Measurements from ENCODE around the genes CGN, SNX27, CELF3, RIIAD1 and THEM4.

- PRO-cap, 3 experiments = no peak in any of the 3 experiments
- RAMPAGE, long total RNA = no peak
These were observed 3.3 kb upstream of the PIP5K1A start for GRCh38 chr1:151194867-151195609.

GRCh38 chr1:151251656-151252054 lies 2.9 kb upstream of the PSMD4 start:
- PRO-cap, 3 experiments = no peak in any of the 3 experiments
- RAMPAGE, long total RNA = no peak

DNA sequence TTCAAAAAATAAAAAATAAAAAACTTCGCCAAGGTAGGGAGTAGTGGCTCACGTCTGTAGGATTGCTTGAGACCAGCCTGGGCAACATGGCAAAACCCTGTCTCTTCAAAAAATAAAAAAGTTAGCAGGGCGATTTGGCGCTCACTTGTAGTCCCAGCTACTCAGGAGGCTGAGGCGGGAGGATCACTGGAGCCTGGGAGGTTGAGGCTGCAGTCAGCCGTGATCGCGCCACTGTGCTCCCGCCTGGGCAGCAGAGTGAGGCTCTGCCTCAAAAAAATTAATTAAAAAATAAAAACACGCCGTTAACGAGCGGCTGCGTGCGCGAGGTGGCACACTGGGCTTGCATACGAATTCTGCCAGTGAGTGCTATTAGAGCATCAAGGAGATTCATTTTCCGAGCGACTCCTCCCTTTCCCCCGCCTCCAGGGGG lies 1.2 kb upstream of the ZNF687 start:
- PRO-cap, 3 experiments = no peak in any of the 3 experiments
- RAMPAGE, long total RNA = no peak

DNA sequence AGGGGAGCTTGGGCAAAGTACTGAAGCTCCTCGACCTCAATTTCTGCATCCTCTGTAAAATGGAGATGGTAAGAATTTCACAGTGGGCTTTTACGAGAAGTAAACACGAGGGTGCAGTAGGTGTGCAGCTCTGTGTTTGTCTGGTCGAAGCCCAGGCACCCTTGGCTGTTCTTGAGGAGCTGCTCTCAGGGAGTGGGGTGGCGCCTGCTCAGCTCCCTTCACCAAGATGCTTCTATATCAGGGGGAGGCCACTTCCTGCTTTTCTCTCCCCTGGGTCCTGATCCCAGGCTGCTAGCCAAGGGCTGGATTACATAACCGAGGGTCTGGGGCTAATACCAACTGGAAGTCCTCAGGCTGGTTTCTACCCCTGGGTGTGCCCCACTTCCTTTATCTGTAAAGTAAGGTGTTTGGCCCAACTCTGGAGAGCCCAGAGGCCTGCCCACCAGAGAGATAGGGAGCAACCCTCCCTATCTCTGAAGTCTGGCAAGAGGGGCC lies 2.4 kb downstream of the SELENBP1 start:
- PRO-cap, 3 experiments = no peak in any of the 3 experiments
- RAMPAGE, long total RNA = no peak

- PRO-cap, 3 experiments = no peak in any of the 3 experiments
- RAMPAGE, long total RNA = no peak
These were observed 6.5 kb downstream of the PSMB4 start for GRCh38 chr1:151405816-151406260.

DNA sequence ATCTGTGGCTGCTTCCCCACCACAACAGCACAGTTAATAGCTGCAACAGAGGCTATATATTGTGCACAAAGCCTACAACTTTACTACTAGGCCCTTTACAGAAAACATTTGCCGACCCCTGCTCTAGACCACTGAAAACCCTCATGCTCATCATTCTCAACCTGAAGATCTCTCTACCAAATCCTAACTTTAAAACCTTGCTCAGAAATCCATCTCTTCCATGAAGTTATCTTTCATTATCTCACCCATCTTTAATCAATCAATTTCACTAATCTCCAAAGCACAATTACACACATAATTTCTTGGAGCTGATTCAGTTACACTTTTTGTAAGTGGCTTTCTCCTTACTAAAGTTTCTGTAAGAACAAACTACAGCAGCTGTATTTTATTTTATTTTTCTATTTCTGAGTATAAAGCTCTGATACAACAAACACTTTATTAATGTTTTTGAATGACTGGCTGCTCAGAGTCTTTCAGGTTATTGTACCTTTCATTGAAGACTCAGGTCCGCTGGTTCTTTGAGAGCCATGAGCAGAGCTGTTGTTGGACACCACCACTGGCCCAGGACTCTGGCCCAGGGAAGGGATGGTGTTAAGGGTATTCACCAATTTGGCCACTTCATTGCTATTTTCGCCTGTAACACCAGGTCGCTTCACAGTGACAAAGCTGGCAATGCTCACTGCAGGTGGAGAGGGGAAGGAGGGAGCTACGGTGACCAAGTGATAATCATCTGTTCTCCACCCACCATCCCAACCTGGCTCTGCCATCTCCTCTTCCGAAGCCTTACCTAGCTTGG lies 28.2 kb downstream of the PSMB4 start:
- PRO-cap, 3 experiments = no peak in any of the 3 experiments
- RAMPAGE, long total RNA = no peak

GRCh38 chr1:151499879-151500387 lies 11.3 kb upstream of the CGN start:
- PRO-cap, 3 experiments = no peak in any of the 3 experiments
- RAMPAGE, long total RNA = no peak

GRCh38 chr1:151511355-151512234 lies at the start of gene CGN:
CGN (plus strand) TSS chr1:151511387.
- PRO-cap, 3 experiments = peak in 3 of 3 experiments; most common plus-strand start chr1:151511387 (in 3)
- RAMPAGE, long total RNA = no peak

DNA sequence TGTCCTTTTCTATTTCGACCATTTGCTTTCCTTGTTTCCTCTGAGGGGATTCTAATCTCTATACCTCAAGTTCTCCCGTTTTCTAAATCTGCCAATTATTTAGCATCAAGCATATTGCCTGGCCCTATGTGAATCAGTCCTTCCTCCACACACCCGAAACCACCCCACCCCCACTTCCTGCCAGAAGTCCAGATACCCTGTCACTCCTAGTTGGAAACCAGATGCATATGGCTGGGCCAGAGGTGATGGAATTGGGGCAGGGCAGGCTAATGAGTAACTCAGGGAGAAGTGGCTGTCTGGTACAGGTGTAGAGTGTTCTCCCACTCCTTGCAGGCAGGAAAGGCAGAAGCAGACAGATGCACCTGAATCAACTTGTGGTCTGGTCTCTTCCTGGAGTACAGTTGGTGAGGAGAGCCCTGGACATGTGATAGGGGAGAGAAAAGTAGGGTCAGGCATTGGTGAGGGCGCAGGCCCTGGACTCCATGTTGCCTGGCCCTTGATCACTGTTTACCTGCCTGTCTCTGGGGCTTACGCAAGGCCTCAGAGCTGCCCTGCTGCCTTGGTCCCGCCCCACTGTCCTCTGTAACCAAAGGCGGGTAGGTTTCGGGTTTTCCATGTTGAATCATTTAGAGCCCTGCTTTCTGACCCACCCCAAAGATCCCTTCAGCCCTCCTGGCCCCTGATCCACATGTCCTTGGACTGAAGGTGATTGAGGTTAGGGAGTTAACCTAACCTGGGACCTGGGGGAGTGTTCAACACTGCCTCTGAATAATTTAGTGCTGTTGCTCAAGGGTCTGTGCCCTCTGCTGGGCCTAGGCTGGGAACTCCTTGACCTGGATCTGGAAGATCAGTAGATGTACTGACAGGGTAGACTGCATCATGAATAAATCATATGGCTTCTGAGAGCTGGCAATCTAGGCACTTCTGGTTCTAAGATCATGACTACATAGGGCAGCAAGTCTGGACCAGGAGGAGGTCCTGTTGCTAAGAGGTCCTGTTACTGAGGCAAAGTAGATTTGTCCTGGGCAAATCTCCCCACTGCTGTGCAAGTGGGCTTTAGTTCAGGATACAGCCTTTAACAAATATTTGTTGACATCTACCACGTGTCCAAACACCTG lies 2.7 kb downstream of the CGN start:
- PRO-cap, 3 experiments = no peak in any of the 3 experiments
- RAMPAGE, long total RNA = no peak

DNA sequence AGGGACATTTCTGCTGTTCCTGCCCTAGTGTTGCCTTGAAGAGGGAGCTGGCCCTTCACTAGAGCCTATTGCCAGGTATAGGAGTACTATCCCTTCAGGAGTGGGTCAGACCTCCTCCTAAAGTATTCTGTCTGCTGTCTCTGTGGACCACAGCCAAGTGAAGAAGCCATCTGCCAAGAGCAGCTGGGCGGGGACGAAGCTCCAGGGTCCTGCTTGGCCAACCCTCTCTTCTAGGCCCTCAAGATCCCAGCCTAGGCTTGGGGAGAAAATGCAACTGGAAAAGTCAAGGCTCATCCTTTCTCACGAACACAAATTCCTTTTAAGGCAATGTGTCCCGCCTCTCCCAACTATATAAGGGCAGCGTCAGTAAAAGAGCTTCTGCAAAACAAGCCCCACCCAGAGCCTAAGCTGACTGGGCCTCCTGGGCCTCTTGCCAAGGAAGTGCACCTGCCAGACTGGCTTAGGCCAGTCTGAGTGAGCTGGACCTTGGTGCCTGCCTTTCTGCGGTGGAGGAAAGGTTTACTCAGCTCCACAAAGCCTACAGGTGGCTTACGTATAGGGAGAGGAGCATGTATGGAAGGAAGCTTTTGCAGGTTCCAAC lies 631 bp upstream of the TUFT1 start:
- PRO-cap, 3 experiments = no peak in any of the 3 experiments
- RAMPAGE, long total RNA = no peak

DNA sequence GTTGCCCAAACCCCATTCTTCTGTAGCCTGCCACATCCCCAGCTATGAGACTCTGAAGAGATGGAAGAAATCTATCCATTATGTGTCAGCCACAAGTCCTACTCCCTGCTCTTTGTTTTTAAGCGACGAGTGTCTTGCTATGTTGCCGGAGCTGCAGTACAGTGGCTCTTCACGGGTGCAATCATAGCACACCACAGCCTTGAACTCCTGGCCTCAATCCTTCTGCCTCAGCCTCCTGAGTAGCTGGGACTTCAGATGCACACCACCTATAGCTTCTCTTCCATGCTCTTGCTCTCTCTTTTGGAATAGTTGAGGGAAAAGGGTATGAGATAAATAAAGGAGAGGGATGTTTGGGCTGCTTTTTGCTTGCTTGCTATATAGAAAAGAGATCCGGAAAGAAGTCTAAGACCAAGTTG lies 1.6 kb downstream of the TUFT1 start:
- PRO-cap, 3 experiments = no peak in any of the 3 experiments
- RAMPAGE, long total RNA = no peak

GRCh38 chr1:151611671-151612663 lies at the start of gene SNX27:
SNX27 (plus strand) TSS chr1:151612050.
- PRO-cap, 3 experiments = peak in 3 of 3 experiments; most common plus-strand start chr1:151612050 (in 3); most common minus-strand start chr1:151611877 (in 1)
- RAMPAGE, long total RNA = no peak

- PRO-cap, 3 experiments = peak in 3 of 3 experiments; most common plus-strand start chr1:151716365 (in 1); most common minus-strand start chr1:151716796 (in 2)
- RAMPAGE, long total RNA = start-site peak on the minus strand at chr1:151716419-151716960, 67 and 121 reads in 2 replicates
These were observed at the start of gene CELF3 for GRCh38 chr1:151715995-151716887. CELF3 (minus strand) TSS chr1:151716803.

GRCh38 chr1:151720976-151721780 lies at the start of gene RIIAD1:
RIIAD1 (plus strand) TSS chr1:151721522.
- PRO-cap, 3 experiments = peak in 2 of 3 experiments; most common minus-strand start chr1:151721452 (in 2)
- RAMPAGE, long total RNA = start-site peak on the plus strand at chr1:151721499-151721534, 23 and 21 reads in 2 replicates

DNA sequence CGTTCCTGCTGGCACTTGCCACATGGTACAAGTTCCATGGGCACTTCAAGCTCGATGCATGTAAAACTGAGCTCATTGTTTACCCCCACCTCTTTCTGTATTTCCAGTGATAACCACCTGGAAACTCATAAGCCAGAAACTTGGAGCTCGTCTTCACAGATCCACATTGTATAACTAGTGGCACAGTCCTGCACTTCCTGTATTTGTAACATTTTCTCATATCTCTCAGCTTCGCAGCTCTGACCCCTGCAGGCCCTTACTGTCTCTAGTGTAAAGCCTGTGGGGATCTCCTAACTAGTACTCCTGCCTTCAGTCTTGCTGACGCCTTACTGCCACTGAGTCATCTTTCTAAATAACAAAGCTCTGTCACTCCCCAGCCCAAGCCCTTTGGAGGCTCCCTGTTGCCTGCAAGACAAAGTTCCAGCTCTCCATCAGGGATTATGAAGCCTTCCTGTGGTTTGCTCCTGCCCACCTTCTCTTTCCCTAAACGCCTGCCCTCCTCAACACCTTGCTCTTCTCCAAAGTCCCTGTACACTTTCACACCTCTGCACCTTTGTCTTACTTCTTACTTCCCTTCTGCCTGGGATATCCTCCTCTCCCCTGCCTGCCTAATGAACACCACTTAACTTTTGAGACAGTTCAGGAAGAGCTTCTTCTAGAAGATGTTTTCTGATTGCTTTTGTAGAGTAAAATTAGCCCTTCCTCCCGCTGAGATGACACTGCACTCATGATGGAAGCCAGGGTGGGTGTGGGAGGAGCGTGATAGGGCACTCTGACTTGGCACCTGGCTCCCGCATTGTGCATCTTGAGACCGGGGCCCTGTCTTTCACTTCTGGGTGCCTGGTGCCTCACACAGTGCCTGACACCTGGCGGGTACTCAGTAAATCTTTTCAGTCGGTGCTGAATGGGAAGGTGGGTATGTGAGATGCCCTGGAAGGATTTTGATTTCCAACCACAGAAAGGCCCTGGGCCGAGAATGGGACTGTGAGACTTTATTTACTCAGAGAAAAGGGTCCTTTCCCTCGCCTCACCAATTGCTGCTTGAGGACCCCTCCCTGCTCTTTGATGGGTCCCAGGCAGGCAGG lies 6.8 kb upstream of the C2CD4D start:
- PRO-cap, 3 experiments = no peak in any of the 3 experiments
- RAMPAGE, long total RNA = no peak

DNA sequence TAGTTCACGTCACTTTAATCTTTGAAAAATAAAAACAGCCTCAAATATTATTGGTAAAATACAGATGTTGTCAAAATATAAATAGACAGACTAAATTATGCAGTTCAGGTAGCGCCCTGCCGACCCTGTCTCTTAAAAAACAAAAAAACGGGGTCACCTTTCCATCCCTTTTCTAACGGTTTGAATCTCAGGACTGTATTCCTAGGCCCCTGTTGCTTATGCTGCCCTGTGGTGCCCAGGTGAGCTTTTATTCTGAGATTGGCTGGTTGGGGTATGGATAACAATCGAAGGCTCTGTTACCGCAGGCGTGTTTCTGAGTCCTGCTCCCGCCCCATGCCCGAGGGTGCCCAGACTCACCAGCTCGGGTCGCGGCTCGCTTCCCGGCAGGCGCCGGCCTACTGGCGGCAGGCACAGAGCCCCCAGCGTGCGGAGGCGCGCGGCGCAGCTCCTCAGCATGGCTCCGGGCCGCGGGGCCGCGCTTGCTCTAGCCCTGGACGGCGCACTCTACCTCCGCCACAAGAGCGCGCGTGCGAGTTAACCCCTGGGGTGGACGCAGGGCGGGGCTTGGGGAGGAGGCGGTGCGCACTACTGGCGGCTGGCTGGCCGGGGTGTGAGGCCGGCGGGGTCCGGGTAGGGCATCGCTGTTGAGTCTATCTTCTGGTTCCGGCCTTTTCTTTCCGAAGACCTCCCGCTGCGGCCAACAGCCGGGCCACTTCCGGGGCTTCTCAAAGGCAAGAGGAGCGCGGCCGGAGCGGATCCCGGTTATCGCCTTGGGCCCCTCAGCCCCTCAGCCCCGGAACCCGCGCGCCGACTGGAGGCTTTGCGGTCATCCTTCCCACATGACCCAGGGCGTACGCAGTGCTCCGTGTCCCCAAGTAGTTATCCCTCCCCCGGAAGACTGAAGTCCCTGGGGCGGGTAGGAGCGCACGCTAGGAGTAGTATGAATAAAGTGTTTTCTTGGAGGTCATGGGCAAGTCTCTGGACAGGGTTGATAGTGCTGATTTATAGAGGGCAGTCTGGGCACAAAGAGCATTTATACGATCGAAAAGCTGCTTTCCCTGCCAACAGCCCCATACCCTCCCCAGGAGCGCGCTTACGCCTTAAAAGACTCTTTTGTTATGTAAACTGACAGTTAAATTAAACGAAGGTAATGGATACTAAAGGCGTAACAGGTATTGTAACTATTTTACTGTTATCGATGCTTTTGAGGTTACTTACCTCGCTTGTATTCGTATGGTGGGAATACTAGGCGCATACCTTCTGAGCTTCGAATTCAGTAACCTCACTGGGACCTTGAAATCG lies at the start of gene THEM4:
TSS of gene THEM4 (minus strand) at position 509 of the 1,302 bp plus-strand sequence.
- PRO-cap, 3 experiments = peak in 3 of 3 experiments; most common plus-strand start position 728 of the sequence (in 2); most common minus-strand start position 506 of the sequence (in 2)
- RAMPAGE, long total RNA = no peak

GRCh38 chr1:151920135-151920619 lies 10.9 kb upstream of the THEM4 start:
- PRO-cap, 3 experiments = no peak in any of the 3 experiments
- RAMPAGE, long total RNA = no peak

GRCh38 chr1:151990830-151991423 lies 2.7 kb downstream of the S100A10 start:
- PRO-cap, 3 experiments = no peak in any of the 3 experiments
- RAMPAGE, long total RNA = no peak

DNA sequence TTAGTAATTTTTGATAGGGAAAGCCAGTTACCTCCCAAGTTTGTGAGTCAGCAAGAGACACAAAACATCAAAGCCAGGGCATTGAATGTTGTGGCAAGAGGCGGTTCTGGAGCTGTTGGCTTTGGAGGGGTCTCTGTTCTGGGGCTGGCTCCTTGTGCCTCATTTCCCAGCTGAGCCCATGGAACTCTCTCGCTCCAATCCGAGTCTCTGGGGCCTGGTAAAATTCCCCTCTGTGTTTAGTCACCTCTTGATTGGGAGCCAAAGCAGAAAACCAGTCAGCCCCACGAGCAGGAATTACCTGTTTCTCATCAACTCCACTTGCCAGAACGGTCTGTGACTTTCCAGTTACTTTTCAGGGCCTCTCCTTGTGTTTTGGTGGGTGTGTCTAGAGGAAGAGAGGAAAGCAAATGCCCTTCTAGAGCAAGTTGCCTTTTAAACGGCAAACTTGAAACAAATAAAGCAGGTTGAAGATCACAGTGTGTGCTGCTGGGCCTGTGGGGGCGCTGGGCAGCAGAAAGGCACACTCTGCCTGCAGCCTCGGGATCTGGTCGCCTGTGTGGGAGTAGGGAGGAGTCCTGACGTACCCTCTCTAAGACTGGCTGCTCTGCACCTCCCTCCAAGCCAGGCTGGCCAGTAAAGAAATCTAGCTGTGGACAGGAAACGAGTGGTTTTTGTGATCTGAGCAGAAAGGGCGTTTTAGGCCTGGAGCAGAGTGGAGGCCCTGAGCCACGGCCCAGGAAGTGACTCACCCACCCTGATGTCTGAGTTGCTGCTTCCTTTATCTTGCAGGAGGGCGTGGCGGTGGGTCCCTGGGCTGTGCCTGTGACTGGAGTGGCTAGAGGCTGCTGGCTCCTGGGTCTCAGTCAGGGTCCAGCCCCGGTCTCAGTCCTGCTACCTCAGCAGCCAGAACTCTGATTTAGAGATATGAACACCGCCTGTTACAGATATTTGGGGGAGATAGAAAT lies 11.0 kb upstream of the S100A11 start:
- PRO-cap, 3 experiments = peak in 2 of 3 experiments; most common plus-strand start position 667 of the sequence (in 2); most common minus-strand start position 546 of the sequence (in 1)
- RAMPAGE, long total RNA = no peak

DNA sequence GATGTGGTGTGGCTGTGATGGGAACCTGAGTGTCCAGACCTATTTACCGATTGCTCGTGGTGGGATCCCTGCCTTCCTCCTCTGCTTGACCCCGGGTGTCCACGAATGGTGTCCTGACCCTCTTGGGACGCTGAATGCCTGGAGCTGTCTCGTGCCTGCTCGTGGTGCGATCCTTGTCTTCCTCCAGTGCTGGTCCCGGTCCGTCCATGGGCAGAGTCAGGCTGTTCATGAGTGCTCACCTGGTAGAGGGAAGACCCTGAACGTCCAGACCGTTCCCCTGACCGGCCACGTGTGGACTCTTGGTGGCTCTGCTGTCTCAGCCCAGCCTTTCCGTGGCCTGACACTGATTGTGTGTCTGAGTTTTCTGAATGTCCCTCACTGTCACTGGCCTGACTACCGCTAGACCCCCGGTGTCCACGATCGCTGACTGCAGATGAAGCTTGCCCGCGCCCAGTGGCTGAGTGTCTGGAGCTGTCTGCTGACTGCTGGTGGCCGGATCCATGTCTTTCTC lies 11.8 kb downstream of the FLG start:
- PRO-cap, 3 experiments = no peak in any of the 3 experiments
- RAMPAGE, long total RNA = no peak